Metanephros (tissue), 2 donors: ENCODE results near the gene PERP.

GRCh38 chr6:137823713-137824957, 42.9 kb upstream of the TNFAIP3 start:
- RAMPAGE, long total RNA = no peak

DNA sequence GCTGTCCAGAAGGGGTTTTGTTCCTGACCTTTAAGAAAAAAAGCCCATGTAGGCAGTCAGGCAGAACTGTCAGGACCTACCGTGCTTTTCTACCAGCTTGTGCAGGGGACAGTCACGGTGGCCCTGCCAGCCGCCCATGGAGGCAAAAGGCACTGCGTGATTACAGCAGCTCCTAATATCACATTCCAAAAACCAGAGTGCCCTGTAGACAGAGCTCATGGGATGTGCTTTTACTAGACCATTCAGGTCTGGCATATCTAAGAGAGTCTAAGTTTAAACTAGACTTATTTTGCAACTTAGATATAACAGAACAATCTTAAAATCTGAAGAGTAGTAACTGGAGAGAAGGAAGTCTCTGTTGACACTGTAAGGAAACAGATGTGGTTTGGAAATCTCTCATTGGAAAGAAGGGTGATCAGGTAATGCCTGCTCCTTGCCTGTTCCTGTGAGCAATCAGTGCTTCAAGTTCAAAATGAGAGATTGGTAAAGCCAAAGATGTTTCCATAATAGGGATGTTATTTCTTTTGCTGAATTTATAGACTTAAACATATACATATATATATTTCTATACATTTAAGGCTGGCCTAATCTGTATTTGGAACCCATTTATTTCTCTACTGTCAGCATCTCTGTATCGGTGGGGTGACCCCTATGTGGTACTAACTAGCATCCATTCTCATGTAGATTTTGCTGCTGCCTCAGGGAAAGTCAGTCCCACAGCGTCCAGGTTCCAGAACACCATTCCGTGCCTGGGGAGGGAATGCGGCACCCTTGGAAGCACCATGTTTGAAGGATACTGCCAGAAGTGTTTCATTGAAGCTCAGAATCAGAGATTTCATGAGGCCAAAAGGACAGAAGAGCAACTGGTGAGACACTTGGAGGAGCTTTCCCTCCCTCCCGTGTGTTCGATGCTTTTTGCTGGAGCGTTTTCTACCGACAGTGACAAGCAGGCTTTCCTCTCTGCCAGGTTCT, 12.6 kb downstream of the TNFAIP3 start:
- RAMPAGE, long total RNA = no peak

GRCh38 chr6:138013851-138014502, 93.2 kb downstream of the PERP start:
- RAMPAGE, long total RNA = no peak

GRCh38 chr6:138106792-138107723, at the start of gene PERP:
TSS of gene PERP (minus strand) at chr6:138107419.
- RAMPAGE, long total RNA = no peak

GRCh38 chr6:138499807-138500519, 669 bp upstream of the NHSL1 start:
- RAMPAGE, long total RNA = no peak

- RAMPAGE, long total RNA = no peak
These were observed 82.1 kb upstream of the CCDC28A start for GRCh38 chr6:138691209-138692081.

DNA sequence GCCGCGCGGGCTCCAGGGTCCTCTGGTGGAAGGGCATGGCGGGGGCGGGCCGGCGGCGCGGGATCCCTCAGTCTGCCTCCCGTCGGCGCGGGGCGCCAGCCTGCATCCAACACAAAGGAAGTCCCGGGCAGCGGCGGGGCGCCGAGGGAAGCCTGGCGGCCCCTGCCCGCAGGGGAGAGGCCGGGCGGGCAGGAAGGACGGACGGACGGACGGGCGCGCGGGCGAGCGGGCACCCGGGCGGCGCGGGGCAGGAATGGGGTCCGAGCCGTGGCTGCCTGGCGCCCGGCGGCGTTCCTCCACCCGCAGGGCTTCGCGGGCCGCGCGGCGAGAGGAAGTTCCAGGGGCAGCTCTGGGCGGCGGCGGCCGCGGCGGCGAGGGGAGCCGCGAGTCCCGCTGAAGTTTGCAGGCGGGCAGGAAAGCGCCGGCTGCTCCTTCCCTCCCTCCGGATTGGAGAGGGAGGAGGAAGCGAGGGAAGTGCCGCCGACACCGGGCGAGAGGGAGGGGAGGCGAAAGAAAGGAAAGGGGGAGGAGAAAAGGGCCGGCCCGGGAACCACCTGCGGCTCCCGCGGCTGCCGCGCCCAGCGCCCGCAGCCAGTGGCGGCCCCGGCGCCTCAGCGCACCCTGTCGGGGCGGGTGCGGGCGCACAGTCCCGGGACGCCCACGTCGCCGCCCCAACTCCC, 80.7 kb upstream of the CCDC28A start:
- RAMPAGE, long total RNA = no peak

DNA sequence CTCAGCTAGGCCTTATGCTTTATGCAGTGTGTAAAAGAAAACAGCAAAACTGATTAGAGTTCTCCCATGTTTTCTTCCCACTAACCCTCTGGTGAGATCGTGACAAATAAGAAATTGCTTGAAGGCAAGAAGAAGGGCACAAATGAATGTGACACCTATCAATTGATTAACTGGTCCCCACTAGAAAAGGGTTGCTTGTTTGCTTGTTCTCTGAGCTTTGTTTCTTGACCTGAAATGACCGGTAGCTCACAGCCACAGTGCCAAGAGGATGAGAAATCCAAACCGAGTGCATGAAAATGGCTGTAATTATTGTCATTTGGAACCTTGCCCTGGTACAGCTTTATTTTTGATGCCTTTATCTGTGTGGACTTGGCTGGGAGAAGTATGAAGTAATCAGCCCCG, 48.1 kb downstream of the ECT2L start:
- RAMPAGE, long total RNA = no peak

GRCh38 chr6:138852496-138852985, 56.7 kb downstream of the ECT2L start:
- RAMPAGE, long total RNA = no peak

- RAMPAGE, long total RNA = no peak
These were observed 3.0 kb downstream of the REPS1 start for GRCh38 chr6:138984772-138985741.

DNA sequence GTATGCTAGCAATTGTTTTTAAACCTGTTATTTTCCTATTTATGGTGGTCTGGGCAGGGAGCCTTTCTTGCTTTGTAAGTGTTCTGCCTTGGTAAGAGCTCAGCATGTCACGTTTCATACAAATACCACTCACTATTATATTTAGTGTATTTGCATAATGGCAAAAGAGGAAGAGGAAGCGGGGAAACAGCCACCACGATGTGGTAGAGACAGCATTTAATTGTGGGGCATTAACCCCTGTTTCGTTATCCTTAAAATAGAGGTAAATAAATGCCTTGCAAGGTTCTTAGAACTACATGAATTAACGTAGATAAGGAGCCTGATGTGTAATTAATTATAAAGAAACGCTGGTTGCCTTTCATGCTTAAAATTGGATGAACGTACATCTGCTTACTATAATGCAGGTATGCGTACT, 2.0 kb downstream of the ABRACL start:
- RAMPAGE, long total RNA = no peak

GRCh38 chr6:139125012-139125383, 9.9 kb upstream of the HECA start:
- RAMPAGE, long total RNA = no peak

- RAMPAGE, long total RNA = no peak
These were observed 35.6 kb downstream of the HECA start for GRCh38 chr6:139170151-139171123.

- RAMPAGE, long total RNA = no peak
These were observed 2.8 kb downstream of the CITED2 start for GRCh38 chr6:139371285-139372356.

- RAMPAGE, long total RNA = no peak
These were observed 459.2 kb upstream of the CITED2 start for GRCh38 chr6:139833516-139834150.

DNA sequence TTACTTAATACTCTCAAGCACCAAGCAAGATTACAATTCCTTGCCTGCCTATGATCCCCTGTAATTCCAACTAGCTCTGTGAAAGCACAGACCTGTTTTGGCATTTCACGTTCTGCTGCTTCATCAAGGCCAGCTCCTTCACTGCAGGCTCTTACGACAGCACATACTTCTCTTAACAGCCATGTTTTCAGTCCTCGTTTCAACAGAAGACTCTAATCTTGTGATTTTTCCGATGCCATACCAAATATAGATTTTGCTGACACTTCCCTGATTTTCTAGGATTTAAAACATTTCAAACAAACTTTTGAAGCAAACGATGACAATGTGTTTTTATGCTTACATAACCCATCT, 616.4 kb upstream of the CITED2 start:
- RAMPAGE, long total RNA = no peak

GRCh38 chr6:140343009-140343658, 968.7 kb upstream of the CITED2 start:
- RAMPAGE, long total RNA = no peak

DNA sequence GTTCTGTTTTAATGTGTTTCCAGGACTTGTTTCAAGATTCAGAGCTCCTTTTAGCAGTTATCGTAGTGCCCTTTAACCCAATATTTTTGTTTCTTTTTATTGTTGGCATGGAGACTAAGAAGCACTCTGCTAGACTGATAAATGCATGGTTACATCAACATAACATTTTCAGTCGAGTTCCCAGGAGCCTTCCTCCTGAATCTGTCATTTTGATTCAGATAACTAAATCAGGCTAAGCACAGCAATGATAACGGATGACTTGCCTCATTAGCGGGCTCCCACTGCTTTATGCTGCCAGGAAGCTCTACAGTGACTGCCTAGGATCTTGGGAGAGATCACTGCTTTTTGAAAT, 772.8 kb upstream of the GJE1 start:
- RAMPAGE, long total RNA = no peak

- RAMPAGE, long total RNA = no peak
These were observed 317.9 kb upstream of the GJE1 start for GRCh38 chr6:141814856-141815180.

- RAMPAGE, long total RNA = no peak
These were observed 386 bp downstream of the VTA1 start for GRCh38 chr6:142147441-142147857.